ENCODE data around the genes SLBP, FGFR3 and NAT8L.

DNA sequence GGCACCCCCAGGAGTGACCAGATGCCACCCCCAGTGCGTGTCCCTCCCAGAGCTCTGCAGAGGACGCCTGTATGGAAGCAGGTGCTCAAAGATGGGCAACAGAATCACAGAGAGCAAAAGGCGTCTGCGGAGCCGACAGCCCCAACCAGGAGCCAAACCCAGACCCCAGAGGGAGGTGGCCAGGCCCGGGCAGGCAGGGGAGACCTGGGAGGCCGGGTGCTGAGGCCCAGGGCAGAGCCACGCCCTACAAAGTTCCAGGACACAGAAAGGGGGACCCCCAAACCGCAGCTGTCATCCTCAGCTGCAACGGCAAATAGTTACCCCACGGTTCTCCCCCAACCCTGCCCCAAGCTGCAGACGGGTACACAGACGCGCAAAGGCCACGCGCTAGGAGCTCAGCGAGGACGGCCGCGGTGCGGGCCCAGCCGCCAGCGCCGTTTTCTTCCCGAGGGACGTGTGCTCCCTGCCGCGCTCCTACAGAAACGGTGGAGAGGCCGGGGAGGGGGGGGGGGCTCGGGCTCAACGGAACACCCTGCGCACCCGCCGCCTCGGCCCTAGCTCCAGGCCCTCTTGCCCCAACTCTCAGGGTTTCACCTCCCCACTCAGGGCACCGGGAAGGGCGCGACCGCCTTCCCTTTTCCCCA is 1.5 kb downstream of the CTBP1 start:
- CAGE, long polyA plus RNA, result no peak
- RRBS, result 2% methylated on average over 4 of the region's 40 CpGs

GRCh38 chr4:1519784-1520149 is 113.5 kb upstream of the NKX1-1 start:
- CAGE, long polyA plus RNA, result no peak
- RRBS, result no CpG with 5 or more reads among the region's 18 CpGs

- CAGE, long polyA plus RNA, result no peak
- RRBS, result under 1% methylated on average over 47 of the region's 101 CpGs
Measured at GRCh38 chr4:1711884-1712578, at the start of gene SLBP. Gene SLBP (minus strand): TSS chr4:1712319.

DNA sequence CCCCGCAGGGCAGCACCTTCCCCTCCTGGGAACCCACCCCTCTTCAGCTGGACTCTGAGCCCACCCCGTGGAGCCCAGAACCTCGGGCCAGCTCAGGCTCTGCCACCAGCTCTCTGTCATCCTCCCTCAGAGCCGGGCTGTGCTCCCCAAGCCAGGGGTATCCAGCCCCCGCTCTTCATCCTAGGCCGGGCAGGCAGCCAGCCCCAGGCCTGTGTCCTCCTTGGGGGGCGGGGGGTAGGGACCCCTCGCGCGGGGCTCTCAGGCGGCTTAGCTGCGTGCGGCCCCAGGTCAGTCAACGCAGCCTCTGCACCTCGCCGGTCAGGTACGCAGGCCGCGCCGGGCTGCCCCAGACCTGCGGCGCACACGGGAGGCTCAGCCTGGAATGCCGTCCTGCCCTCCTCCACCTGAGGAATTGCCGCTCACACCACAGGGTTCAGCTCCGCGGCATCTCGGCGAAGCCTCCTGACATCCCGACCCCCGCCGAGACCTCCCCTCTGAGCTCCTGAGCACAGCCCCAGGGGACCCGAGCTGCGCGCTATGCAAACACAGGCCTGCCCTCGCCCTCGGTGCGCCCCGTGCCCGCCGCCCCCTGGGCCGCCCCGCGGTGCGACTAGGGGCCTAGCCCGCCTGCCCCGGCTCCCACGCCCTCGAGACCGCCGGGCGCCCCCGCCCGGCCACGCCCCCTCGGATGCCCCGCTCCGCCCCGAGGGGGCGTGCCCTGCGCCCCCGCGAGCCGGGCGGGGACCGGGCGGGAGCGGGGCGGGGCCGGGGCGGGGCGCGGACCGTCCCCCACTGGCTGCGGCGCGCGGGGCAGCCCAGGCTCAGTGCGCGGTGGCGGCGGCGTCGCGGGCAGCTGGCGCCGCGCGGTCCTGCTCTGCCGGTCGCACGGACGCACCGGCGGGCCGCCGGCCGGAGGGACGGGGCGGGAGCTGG is at the start of gene FGFR3:
TSS of gene FGFR3 (plus strand) at position 824 of the 933 bp plus-strand sequence.
- CAGE, long polyA plus RNA, result no peak
- RRBS, result 6% methylated on average over 30 of the region's 100 CpGs

- CAGE, long polyA plus RNA, result no peak
- RRBS, result 2% methylated on average over 88 of the region's 153 CpGs
Measured at GRCh38 chr4:2058271-2059390, at the start of gene NAT8L. Gene NAT8L (plus strand): TSS chr4:2059327.

- CAGE, long polyA plus RNA, result no peak
- RRBS, result 38% methylated on average over 1 of the region's 23 CpGs
Measured at GRCh38 chr4:2249669-2250320, 7.9 kb upstream of the HAUS3 start.

- CAGE, long polyA plus RNA, result no peak
- RRBS, result under 1% methylated on average over 50 of the region's 67 CpGs
Measured at GRCh38 chr4:2260974-2261654, 795 bp downstream of the MXD4 start.

DNA sequence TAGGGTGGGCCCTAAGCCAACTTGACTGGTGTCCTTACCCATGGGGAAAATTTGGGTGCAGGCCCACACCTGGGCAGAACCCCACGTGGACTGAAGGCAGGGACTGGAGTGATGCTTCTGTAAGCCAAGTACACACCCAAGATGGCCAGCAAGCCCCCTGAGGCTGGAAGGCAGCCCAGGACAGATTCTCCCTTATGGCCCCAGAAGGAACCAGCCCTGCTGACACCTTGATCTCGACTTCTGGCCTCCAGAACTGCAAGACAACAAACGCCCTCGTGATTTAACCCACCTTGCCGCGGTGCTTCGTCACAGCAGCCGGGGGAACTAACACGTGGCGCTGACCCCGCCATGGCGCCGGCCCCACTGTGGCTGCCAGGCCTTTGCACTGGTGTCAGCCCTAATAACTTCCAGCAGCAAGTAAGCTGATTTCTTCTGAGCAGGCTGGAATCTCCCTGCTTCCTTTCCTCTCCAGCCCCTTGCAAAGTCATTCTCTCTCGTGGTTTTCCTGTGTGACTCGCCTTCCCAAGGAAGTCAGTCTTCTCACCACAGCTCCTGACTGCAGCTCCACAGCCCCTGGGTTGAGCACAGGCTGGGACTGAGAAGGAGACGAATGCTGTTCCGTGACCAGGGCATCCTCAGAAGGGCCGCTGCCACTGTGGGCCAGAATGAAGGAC is 23.3 kb upstream of the MXD4 start:
- CAGE, long polyA plus RNA, result no peak
- RRBS, result 74% methylated on average over 4 of the region's 18 CpGs

DNA sequence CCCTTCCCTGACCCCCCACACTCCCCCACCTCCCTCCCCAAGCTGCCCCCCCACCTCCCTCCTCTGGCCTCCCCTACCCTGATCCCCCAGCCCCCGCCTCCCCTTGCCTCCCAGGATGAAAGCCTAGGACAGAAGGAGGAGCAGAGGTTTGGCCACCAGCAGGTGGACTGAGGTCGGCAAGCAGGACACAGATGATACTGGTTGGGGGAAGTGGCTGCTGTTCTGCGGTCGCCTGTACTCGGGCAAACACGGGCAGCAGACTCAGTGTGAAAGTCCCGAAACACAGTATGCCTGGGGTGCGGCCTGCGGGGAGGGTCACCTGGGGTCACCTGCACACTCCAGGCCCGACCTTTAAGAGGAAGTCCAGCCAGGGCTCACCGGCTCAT is 71.3 kb upstream of the MXD4 start:
- CAGE, long polyA plus RNA, result no peak
- RRBS, result no CpG with 5 or more reads among the region's 11 CpGs

- CAGE, long polyA plus RNA, result no peak
- RRBS, result 20% methylated on average over 8 of the region's 30 CpGs
Measured at GRCh38 chr4:2365203-2365849, 53.1 kb downstream of the ZFYVE28 start.

- CAGE, long polyA plus RNA, result no peak
- RRBS, result no CpG with 5 or more reads among the region's 8 CpGs
Measured at GRCh38 chr4:2478256-2479012, 9.5 kb downstream of the RNF4 start.

GRCh38 chr4:2512589-2513025 is 23.8 kb upstream of the FAM193A start:
- CAGE, long polyA plus RNA, result no peak
- RRBS, result no CpG with 5 or more reads among the region's 8 CpGs

- CAGE, long polyA plus RNA, result no peak
- RRBS, result no CpG with 5 or more reads among the region's 13 CpGs
Measured at GRCh38 chr4:2513191-2513932, 23.1 kb upstream of the FAM193A start.

GRCh38 chr4:2746086-2746729 is 9.9 kb downstream of the TNIP2 start:
- CAGE, long polyA plus RNA, result no peak
- RRBS, result no CpG with 5 or more reads among the region's 17 CpGs

DNA sequence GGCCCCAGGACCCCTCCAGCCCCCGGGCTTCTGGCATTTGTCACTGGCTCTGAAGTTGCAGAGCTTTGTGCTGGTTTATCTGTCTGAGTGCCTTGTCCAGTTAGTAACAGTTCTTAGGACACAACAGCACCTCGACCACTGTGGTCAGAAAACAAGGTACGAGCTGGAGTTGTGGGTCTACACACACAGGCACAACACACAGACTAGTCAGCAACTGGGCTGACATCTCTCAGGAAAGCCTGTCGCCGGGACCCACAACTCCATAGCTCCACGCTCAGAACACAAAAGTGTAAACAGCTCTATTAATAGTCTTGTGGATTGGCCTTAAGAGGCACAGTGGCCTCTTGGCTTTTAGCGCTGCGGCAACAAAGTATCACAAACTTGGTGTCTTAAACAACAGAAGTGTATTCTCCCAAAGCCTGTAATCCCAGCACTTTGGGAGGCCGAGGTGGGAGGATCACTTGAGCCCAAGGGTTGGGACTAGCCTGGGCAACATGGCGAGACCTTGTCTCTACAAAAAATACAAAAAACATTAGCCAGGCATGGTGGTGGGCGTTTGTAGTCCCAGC is 5.0 kb downstream of the TNIP2 start:
- CAGE, long polyA plus RNA, result no peak
- RRBS, result no CpG with 5 or more reads among the region's 11 CpGs

DNA sequence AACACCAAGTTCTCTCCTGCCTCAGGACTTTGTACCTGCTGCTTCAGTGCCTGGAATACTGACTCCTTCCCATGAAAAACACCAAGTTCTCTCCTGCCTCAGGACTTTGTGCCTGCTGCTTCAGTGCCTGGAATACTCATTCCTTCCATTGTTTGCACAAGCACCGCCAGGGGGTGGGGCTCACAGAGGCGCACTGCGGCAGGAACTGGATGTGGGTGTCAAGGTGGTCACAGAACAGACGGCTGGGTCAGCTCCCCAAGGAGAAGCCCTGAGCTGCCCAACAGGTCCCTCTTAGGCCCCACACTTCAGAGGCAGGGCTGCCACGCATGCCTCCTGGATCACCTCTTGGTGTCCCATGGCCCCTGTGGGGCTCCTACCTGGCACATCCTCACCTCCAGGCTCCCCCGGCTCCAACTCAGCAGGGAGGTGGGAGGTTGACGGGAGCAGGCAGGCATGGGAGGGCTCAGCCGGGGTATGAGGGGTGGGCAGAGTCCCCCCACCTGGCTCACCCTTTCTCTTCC is 5.4 kb upstream of the TNIP2 start:
- CAGE, long polyA plus RNA, result no peak
- RRBS, result 66% methylated on average over 3 of the region's 8 CpGs

DNA sequence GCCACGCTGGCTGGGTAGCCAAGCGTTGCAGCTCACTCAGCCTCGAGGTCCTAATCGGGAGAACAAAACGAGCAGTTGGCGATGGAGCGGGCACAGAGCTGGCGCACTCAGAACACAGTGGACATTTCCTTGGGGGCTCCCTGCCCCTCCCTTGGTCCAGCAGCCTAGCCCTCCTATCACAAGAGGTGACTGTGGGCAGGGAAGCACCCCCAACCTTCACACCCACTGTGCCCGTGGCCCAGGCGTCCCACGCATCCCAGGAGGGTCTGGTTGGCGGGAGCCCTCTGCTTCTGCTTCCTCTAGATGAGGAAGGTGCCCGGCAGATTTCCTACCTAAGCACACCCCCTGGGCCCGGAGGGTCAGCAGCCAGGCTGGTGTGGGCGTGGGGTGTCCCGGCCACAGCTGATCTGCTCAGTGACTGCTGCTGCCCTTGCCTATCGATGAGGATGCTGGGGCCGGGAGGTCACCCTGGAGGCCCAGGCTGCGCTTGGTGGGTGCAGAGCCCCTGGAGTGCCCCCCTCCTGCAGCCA is 12.0 kb downstream of the SH3BP2 start:
- CAGE, long polyA plus RNA, result no peak
- RRBS, result 86% methylated on average over 5 of the region's 19 CpGs

GRCh38 chr4:2806167-2806909 is 13.5 kb downstream of the SH3BP2 start:
- CAGE, long polyA plus RNA, result no peak
- RRBS, result 44% methylated on average over 3 of the region's 20 CpGs

- CAGE, long polyA plus RNA, result no peak
- RRBS, result no CpG with 5 or more reads among the region's 17 CpGs
Measured at GRCh38 chr4:2822856-2823309, 20.8 kb upstream of the ADD1 start.

DNA sequence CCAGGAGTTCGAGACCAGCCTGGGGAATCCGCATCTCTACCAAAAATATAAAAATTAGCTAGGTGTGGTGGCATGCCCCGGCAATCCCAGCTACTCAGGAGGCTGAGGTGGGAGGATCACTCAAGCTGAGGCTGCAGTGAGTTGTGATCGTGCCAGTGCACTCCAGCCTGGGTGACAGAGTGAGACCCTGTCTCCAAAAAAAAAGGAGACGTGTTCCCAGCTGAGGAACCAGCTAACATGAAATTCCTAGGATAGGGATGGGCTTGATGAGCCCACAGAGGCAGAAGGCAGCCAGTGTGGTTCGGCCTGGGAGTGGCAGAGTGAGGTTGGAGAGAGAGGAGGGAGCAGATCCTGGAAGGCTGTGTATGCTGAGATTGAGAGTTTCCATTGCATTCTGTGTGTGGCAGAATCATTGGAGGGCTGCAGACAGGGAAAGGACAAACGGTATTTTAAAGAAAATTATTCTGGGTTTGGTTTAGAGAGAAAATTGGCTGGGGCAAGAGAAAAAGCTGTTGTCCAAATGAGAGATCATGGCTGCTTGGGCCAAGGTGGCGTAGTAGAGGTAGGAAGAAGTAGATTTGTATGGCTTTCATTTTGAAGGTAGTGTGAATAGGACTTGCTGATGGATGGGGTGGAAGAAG is 34.2 kb downstream of the ADD1 start:
- CAGE, long polyA plus RNA, result no peak
- RRBS, result no CpG with 5 or more reads among the region's 8 CpGs

Data from BJ (cell line).